Measurements from ENCODE around the genes TAF1A, FAM177B and NVL.

DNA sequence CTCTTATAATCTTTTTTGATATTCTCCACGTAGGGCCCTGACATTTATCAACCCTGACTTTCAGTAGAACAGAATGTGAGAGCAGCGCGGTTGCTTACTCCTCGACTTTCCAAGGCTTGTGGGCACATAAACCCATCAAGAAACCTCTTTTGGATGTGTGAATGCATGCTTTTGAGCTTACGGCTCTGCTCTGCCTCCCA is 34.7 kb downstream of the DUSP10 start:
- RAMPAGE, long total RNA: no peak
- RRBS: no CpG with 5 or more reads among the region's 5 CpGs

DNA sequence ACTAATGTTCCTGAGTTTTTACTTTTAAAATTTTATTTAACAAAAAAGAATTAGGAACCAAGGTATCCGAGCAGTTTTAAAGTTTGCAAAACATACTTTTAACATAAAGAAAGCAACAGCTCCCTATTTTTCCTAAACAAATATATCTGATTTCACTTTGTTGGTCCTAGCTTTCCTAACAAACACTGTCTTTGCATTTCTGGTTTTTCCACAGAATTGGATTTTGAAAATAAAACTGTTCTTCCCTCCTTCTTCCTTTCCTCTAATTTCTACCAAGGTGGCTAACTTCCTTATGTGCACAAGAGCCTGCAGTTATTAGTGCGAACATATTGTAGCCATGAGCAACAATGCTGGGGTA is 31.3 kb downstream of the DUSP10 start:
- RAMPAGE, long total RNA: no peak
- RRBS: no CpG with 5 or more reads among the region's 2 CpGs

- RAMPAGE, long total RNA: no peak
- RRBS: no CpG with 5 or more reads among the region's 3 CpGs
These were observed 26.8 kb downstream of the DUSP10 start for GRCh38 chr1:221715076-221715602.

- RAMPAGE, long total RNA: no peak
- RRBS: no CpG with 5 or more reads among the region's 1 CpG
These were observed 127.3 kb downstream of the HHIPL2 start for GRCh38 chr1:222420532-222421142.

DNA sequence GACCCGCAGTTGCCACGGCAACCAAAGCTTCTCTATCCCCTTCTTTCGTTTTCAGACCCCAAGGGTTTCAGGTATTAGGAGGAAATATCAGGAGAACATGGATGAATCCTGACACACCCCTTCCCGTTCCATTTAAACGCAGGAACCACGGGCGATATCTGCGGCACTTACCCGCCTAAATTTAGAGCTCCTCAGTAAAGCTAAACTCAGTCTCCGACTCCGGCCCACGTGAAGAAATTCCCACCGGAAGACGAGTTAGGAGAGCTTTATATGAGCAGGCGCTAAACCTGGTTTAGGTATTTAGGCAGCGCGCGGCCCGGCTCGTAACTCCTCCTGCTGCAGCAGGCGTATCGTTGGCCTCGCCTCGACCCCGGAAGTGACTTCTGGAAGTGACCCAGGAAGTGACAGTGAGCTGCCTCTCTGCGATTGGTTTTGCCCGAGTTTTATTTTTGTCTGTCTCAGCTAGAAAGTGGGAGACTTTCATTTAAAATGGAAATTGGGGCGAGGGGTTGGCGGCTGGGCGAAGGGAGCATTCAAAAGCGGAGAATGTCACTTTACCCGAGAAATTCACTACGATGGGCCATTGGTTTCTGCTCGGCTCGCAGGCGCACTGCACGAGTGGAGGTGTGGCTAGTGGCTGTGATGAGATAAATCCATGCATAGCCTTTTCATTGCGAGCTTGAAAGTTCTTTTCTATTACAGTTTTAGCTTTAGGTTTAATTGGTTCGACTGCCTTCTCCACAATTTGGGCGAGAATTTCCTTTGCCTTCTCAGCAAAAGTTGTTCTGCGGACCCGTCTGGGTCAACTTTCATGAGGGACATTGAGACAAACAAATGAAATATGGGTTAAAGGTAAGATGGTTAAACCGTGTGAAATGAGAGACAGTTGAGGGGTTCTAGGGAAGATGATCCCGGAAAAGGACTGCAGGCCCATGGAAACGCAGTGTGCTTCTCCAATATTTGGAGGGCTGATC is at the start of gene TAF1A:
TAF1A (minus strand) TSS at position 378 of the 974 bp plus-strand sequence.
- RAMPAGE, long total RNA: no peak
- RRBS: 1% methylated on average over 12 of the region's 45 CpGs

- RAMPAGE, long total RNA: no peak
- RRBS: no CpG with 5 or more reads among the region's 4 CpGs
These were observed 25.3 kb downstream of the MIA3 start for GRCh38 chr1:222643316-222643547.

DNA sequence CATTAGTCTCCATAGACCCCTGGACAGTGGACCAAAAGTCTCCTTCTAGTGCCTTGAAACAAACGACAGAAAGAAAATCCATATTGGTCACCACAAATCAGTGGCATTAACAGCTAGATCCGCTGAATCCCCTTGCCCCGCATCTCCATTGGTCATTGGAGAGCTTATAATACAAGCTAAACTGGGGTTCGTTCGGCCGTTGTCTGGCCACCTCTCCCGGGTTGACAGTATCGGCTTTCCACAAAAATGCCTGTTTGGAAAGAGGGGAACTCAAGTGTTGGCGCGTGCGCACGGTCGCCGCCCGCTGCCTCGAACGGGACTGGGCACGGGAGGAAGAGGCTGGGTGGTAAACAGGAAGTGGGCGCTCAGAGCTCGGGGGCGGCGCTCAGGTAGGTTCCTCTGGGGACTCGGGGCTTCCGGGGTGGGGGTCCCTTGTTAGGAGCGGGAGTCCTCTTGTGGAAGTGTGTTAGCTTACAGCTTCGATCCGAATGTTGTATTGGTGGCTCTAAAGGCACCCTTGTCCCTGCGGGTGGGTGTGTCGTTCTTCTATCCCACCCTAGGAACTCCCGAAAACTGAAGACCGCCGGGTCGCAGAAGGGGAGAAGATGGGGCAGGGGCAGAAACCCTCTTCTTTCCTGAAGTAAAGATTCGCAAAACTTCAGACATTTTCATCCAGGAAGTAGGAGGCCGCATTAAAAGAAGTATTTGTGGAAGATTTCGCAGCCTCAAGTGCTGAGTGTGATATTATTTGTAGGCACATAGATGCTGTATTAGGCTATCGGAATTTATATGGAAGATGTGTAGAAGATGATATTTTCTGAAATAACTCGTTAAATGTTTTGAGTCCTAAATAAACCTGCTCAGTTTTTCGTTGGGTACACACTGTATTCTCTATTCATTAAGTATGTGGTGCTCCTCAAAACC is 926 bp downstream of the BROX start:
- RAMPAGE, long total RNA: start-site peak on the plus strand centred at position 358 of the sequence, 41 bp wide, 247 and 47 reads in 2 replicates
- RRBS: no CpG with 5 or more reads among the region's 39 CpGs

GRCh38 chr1:222736843-222737939 is at the start of gene FAM177B:
TSS of gene FAM177B (plus strand) at chr1:222737202.
- RAMPAGE, long total RNA: no peak
- RRBS: no CpG with 5 or more reads among the region's 11 CpGs

DNA sequence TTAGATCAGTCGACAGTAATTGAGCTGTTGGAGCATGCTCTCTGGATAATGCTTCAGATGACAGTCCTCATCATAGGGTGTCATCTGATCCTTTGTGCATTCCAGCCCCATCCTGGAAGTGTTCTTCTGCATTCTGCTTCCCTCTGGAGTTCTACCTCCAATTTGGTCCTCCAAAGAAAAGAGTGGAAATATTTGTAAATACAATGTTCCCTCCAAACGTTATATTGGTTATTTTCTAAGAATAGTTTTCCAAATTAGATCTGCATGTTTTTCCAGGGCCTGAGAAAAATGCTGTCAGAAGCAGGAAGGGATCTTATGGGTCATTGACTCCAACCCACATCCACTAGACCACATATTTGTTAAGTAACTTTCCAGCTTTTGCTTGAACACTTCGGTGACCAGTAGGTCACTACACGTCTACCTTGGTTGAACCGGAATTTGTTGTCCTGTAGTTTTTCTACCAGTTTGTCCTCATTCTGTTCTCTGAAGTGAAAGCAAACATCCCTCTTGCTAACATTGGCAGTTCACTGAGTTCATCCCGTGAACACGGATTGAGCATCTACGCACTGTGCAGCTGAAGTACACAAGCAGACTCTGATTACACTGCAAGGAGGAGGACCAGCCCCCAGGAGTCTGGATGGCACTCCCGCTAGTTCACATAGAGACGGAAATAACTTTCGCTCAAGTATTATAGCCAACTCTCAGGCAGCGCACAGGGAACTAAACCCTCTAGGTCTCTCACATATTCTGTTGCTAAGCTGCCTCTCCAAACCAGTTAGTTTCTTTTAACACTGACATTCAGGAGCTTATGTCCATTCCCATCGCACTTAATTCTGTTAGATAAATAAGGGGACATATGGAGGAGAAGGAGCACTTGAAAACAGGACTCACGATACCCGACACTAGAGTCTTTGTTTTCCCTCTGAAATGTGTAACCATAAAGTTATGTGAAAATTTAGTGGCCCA is 135.8 kb downstream of the TLR5 start:
- RAMPAGE, long total RNA: no peak
- RRBS: no CpG with 5 or more reads among the region's 15 CpGs

- RAMPAGE, long total RNA: no peak
- RRBS: no CpG with 5 or more reads among the region's 10 CpGs
These were observed 68.2 kb downstream of the TLR5 start for GRCh38 chr1:223074587-223075437.

DNA sequence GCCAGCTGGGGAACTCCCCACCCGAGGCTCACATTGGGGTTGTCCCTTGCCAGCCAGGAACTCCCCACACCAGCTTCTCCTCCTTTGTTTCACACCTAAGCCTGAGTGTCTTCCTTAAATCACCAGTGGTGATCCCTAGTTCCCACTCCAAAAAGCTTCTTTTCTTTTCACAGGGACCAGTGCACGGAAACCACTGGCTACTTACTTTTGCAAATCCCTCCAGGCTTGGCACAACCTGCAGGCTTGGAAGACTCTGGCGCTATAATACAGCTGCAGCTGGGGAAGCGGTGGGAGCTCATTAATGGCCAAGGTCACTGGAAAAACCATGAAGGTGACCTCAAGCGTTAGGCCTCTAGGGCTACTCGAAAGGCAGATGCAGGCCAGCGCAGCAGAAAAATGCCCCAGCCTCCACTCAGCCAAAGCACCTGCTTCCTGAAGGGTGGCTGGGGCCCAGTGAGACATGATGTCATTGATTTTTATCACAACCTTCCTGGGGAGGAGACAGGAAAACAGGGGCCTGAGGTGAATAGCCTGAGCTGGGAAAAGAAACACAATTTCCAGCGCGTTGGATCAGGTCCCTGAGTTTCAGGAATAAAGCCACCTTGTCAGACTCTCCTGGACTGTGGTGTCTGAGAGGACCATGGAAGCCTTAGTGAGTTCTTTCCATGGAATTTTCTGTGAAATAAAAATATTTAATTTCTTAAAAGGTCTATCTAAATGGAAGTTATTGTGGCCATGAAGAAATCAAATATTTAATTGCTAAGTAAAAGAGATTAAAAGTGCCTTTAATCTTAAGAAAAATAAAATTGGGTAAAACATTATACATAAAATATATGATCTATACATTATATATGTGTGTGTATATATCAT is 39.9 kb downstream of the TLR5 start:
- RAMPAGE, long total RNA: no peak
- RRBS: no CpG with 5 or more reads among the region's 9 CpGs

DNA sequence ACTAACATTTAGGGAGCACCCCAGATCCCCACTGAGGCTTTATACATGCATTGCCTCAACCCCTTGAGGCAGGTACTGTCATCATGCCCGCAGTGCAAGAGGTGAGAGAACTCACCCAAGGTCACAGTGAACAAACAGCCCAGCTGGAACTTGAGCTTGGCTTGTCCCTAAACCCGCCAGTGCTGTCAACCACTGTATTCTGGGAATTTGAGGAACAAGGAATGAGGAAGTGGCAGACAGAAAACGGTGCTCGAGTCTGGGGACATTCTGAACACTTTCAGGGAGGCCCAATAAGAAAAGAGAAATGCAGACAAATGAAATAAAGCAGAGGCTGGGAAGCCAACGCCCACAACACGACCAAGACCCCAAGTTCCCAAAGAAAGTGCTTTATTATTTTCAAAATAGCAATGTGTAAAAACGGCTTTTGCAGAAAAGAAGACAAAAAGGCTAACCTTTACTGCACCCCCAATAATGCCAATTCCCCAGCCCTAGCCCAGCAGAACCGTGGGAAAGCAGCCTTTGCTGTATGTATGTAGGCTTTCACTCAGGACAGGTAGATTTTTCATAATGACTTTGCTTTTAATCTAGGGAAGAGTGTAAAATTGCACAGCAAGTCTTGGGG is 34.8 kb upstream of the TLR5 start:
- RAMPAGE, long total RNA: no peak
- RRBS: no CpG with 5 or more reads among the region's 8 CpGs

- RAMPAGE, long total RNA: no peak
- RRBS: no CpG with 5 or more reads among the region's 1 CpG
These were observed 26.2 kb downstream of the CAPN8 start for GRCh38 chr1:223639360-223639565.

DNA sequence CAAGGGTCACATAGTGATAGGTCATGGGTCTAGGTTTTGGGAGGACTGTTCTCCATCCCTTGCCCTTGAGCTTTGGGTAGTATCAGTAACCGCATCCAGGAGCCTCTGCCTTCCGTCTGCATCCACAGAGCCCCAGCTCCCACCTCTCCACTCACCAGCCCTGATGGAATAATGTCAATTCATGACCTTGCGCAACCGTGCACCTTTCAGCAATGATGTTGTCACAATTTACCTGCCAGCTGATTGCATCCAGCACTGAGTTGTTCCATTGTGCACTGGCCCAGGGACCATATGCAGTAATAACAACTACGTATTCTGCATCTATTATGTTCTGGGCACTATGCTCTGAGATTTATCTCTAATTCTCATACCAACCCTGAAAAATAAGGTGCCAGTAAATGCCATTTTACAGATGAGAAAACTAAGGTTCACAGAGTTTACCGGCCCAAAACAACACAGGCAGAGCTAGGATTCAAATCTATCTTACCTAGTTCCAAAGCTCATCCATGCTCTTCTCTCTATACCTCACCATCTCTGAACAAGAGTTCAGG is 1.3 kb downstream of the CAPN8 start:
- RAMPAGE, long total RNA: no peak
- RRBS: no CpG with 5 or more reads among the region's 6 CpGs

DNA sequence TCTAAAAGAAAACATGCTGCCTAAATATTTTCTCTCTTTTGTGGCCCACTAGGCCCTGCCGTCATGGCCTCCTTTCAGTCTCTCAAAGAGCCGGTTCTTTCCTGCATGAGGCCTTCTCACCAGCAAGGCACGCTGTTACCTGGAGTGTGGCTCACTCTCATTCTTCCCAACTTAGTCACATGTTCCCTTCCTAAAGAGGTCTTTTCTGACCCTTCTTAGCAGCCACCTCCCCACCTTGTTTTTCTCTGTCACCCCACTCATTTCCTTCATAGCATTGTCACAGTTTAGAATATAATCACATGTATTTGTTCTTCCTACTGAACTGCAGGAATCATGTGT is 1.5 kb downstream of the CAPN2 start:
- RAMPAGE, long total RNA: no peak
- RRBS: no CpG with 5 or more reads among the region's 3 CpGs

GRCh38 chr1:223726026-223727333 is 14.1 kb downstream of the CAPN2 start:
- RAMPAGE, long total RNA: no peak
- RRBS: no CpG with 5 or more reads among the region's 17 CpGs

- RAMPAGE, long total RNA: no peak
- RRBS: no CpG with 5 or more reads among the region's 3 CpGs
These were observed 53.6 kb downstream of the TP53BP2 start for GRCh38 chr1:223792111-223792667.

DNA sequence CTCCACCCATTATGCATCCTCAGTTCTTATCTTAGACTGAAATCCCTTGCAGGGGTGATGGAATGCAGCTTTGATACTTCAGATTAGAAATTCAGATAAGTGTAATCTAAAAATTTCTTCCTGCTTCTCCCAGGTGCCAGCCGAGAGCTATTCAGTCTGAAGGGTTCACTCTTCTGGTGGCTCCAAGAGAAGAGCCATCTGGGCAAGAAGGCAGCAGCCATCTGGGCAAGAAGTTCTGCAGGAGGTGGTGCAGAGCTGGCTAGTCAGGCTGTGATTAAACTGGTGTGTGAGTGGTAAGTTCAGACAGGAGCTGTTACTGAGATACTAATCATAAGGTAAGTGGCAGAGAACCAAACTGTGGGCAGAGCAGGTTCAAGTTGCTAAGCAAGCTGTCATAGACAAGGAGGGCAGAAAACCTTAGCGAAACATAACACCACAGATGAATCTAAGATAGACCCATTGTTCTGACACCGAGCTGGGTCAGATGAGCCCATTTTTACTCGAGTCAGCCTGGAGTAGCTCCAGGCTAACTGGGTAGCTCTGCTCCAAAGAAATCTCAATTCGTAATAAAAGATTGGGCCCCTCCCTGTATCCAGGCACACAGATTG is 14.4 kb upstream of the TP53BP2 start:
- RAMPAGE, long total RNA: no peak
- RRBS: no CpG with 5 or more reads among the region's 5 CpGs

DNA sequence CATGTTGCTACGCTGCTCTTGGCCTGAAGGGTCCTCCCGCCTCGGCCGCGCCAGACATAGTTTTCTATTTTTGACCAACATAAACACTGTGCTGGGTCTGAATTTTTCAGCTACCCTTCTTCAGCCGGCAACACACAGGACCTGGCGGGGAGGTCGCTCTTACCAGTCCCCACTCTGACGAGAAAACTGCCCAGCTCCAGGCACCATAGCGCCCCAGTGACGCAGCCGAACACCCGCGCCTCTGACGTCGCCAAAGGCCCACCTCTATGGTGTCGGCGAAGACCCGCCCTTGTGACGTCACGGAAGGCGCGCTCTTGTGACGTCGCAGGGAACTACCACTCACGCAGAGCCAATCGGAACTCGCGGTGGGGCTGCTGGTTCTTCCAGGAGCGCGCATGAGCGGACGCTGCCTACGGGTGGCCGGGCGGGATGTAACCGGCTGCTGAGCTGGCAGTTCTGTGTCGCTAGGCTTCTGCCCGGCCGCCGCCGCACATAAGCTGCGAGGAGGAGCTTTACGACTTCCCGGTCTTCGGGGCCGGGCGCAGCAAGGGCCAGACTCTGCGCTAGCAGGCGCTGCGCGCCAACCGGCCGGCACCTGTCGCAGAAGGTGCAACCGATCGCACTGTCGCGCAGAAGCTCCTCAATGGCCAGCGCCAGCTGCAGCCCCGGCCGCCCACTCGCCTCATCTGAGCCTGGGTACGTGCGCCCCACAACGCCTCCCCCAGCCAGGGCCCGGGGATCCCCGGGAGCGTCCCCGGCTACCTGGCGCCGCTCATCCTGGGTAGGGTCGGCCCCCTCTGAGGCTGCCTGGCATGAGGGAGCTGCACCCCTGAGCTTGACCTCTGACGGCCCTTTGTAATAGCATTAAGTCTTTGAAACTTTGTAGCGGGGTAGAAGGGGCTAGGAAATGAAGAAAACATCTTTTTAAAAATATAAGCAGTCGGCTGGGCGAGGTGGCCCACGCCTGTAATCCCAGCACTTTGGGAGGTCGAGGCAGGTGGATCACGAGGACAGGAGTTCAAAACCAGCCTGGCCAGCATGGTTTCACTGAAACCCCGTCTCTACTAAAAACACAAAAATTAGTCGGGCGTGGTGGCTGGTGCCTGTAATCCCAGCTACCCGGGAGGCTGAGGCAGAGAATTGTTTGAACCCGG is 121.2 kb upstream of the FBXO28 start:
- RAMPAGE, long total RNA: no peak
- RRBS: no CpG with 5 or more reads among the region's 85 CpGs

GRCh38 chr1:224329487-224330271 is at the start of gene NVL:
TSS of gene NVL (minus strand) at chr1:224330172.
- RAMPAGE, long total RNA: start-site peak on the minus strand at chr1:224330146-224330183, 157 and 57 reads in 2 replicates
- RRBS: no CpG with 5 or more reads among the region's 37 CpGs